ENCODE results near the genes VCX and TBL1X.

DNA sequence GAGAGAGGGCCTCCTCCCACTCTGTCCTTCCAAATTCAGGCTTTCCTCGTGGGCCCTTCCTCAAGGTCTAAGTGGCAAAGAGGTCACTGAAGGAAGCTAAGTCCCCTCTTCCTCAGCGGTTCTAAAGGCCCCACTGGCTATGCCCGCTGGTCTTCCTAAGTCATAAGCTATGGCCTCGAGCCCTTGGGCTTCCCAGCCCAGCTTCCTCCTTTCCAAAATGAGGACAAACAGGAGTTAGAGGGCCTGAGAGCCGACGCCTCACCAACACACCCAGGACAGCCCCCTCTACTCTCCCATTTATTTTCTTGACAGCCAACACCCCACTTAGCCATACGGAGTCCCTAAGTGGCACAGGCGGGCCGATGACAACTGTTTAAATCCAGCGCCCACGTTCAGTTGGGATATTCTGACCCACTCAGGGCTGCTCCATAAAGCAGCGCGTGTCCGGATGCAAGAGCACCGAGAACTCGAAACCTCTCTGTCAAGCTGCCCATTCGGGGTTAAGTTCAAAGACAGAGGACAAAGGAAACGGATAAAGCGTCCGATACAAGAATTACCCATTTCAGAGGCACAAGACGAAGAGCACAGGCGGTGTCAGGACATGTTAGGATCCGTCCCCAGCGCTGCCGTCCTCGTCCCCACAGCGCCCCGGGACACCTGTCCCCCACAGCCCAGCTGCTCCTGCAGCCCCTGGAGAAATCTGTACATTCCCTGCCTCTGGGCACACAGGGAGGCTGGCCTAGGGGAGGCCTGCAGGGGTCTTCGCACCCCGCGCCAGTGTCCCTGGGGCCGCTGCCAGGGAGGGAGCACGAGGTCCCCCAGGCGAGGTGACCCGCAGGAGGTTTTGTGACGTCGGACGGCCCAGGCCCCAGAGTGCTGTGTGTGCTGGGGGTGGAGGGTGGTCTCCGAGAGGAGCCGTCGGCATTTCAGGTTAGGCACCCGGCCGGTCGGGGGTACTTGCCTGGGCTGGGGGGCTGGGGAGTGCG is 1.2 kb downstream of the PRKX start:
- PRO-cap, 3 experiments: peak in 2 of 3 experiments; most common plus-strand start position 565 of the sequence (in 2)
- RAMPAGE, long total RNA: no peak
- RRBS, 2 experiments: 0 to 2% methylated on average over 3 of the region's 45 CpGs

GRCh38 chrX:3821978-3822861 is 108.8 kb upstream of the PRKX start:
- PRO-cap, 3 experiments: no peak in any of the 3 experiments
- RAMPAGE, long total RNA: no peak
- RRBS, 2 experiments: no CpG with 5 or more reads among the region's 14 CpGs

DNA sequence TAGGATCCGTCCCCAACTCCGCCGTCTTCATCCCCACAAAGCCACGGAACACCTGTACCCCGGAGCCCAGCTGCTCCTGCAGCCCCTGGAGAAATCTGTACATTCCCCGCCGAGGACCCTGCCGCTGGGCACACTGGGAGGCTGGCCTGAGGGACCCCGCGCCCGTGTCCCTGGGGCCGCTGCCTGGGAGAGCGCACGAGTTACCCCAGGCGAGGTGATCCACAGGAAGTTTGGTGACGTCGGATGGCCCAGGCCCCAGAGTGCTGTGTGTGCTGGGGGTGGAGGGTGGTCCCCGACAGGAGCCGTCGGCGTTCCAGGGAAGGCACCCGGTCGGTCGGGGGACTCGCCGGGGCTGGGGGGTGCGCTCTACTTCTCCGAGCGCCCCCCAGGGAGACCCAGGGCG is 129.3 kb upstream of the PRKX start:
- PRO-cap, 3 experiments: no peak in any of the 3 experiments
- RAMPAGE, long total RNA: no peak
- RRBS, 2 experiments: no CpG with 5 or more reads among the region's 30 CpGs

GRCh38 chrX:5725845-5726554 is 502.7 kb downstream of the NLGN4X start:
- PRO-cap, 3 experiments: no peak in any of the 3 experiments
- RAMPAGE, long total RNA: no peak
- RRBS, 2 experiments: no CpG with 5 or more reads among the region's 8 CpGs

DNA sequence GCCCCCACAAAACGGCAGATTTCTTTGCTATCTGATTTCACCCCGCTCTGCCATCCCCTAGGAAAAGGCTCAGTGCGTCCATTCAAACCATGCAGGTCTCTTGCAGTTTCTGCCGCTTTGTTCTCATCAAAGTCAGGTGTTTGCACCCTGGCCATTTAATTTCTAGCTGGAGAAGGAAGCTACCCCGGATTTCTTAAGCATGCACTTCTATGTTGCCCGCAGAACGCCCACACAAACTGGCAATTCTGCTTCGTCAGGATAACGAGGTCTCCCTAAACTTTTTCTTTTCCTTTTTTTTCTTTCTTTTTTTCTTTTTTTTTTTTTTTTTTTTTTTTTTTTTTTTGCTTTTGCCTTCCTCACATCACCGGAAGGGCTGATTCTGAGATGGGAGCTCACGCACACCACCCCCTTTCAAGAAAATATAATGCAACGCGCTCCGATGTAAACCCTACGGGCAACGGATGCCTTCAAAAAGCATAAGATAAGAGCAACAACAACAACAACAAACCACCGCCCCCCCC is 3.2 kb downstream of the NLGN4X start:
- PRO-cap, 3 experiments: no peak in any of the 3 experiments
- RAMPAGE, long total RNA: no peak
- RRBS, 2 experiments: no CpG with 5 or more reads among the region's 17 CpGs

GRCh38 chrX:6389013-6389216 is 146.0 kb downstream of the VCX3A start:
- PRO-cap, 3 experiments: no peak in any of the 3 experiments
- RAMPAGE, long total RNA: no peak
- RRBS, 2 experiments: no CpG with 5 or more reads among the region's 2 CpGs

- PRO-cap, 3 experiments: no peak in any of the 3 experiments
- RAMPAGE, long total RNA: no peak
- RRBS, 2 experiments: no CpG with 5 or more reads among the region's 14 CpGs
Measured at GRCh38 chrX:6689771-6690264, 154.9 kb upstream of the VCX3A start.

GRCh38 chrX:7083976-7084605 is 63.4 kb upstream of the STS start:
- PRO-cap, 3 experiments: no peak in any of the 3 experiments
- RAMPAGE, long total RNA: no peak
- RRBS, 2 experiments: no CpG with 5 or more reads among the region's 6 CpGs

- PRO-cap, 3 experiments: no peak in any of the 3 experiments
- RAMPAGE, long total RNA: no peak
- RRBS, 2 experiments: no CpG with 5 or more reads among the region's 9 CpGs
Measured at GRCh38 chrX:7259311-7259714, 111.4 kb upstream of the PUDP start.

DNA sequence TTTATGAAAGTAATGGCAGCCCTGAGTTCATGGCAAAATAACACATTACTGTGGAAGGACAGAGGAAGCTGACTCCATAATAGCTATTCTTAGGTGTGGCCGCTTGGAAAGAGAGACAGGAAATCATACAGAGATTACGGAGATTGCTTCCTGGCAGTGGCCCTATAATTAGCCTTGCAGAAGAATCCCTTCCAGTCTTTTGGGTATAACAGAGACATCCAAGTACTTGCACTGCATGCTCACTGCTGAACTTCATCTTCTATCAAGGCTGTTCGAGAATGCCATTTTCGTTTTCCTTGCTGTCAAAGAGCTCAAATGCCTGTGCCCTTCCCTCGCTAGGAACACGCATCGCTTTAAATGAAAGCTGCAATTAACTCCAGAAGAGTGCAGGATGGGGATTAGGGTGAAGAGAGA is 133.0 kb upstream of the VCX start:
- PRO-cap, 3 experiments: no peak in any of the 3 experiments
- RAMPAGE, long total RNA: no peak
- RRBS, 2 experiments: no CpG with 5 or more reads among the region's 7 CpGs

DNA sequence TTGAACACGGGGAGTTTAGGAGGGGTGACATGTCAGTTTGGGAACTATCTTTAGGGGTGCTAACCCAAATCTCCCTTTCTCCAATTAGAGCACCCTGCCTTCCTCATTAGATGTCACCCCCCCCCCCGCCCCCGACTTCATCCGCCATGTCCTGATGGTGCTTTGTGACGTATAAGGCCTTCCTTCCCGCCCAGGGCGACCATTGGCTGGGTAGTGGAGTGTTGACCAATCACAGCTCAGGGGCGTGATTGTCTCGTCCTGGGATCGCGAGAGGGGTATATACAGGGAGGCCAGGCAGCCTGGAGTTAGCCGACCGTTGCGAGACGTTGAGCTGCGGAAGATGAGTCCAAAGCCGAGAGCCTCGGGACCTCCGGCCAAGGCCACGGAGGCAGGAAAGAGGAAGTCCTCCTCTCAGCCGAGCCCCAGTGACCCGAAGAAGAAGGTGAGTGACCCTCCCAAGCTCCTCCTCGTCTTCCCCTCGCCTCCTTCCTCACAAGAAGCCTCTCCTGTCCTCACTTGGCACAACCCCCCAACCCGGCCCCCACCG is at the start of gene VCX:
VCX (plus strand) TSS at position 308 of the 547 bp plus-strand sequence.
- PRO-cap, 3 experiments: no peak in any of the 3 experiments
- RAMPAGE, long total RNA: no peak
- RRBS, 2 experiments: no CpG with 5 or more reads among the region's 26 CpGs

DNA sequence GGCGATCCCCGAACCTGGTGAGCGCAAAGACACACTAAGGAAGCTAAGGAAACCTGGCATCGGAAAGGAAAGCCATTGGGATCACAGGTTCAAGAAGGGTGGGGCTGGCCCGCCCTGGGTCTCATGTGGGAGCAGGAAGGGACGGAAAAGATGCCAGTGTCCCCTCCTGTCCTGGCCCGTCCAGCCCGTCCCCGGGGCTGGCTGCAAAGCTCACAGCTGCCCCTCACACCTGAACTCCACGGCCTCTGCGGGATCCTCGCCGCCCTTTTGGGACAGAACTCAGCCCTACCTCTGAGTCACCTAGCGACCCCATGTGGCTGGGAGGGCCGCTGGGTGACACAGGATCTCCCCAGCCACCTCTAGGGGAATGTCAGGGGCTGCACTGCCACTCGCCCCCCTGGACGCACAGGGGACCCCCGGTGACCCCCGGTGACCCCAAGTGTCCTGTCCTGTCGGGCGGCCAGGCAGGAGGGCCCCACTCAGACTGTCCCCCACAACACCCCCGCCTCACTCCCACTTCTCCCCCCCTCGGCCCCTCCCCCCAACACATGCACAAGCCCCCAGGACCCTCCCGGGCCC is 776 bp downstream of the FAM9B start:
- PRO-cap, 3 experiments: no peak in any of the 3 experiments
- RAMPAGE, long total RNA: no peak
- RRBS, 2 experiments: no CpG with 5 or more reads among the region's 24 CpGs

DNA sequence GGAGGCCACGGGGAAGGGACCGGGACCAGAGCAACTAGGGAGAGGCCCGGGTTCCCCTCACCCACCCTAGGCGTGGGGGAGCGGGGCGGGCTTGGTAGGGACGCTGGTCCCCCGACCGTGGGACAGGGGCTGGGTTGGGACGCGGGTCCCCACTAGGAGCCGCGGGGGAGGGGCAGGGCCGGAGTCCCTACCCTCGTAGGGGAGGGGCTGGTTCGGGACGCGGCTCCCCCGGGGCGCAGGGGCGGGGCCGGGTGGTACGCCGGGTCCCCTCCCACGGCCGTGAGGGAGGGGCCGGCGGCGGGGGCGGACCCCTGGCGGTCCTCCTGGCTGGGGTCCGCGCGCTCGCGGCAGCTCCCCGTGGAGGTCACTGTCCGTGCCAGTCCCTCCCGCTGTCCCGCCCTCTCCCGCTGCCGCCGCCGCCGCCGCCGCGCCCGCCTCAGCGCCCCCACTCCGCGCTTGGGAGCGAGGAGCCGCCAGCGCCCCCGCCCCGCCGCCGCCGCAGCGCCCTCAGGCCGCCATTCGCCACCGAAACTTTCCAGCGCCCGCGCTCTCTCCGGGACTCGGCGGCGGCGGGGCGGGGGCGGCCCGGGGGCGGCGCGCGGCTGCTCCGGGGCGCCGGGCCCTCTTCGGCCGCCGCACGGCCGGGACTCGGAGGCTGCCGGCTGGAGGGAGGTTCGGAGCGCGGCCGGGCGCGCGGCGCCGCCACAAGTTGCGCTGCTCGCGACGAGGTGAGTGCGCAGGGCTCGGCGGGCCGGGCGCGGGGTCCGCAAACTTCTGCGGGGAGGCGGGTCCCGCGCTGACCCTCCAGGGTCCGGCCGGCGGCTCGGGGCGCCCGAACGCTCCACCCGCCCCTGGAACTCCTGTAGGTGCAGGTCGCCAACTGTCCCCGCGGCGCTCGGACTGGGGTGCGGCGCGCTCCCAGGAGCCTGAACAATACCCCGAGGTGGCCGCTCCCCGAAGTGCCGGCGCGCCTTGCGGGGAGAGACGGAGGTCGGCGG is at the start of gene TBL1X:
TBL1X (plus strand) TSS at position 339 of the 998 bp plus-strand sequence.
- PRO-cap, 3 experiments: peak in 3 of 3 experiments; most common plus-strand start position 350 of the sequence (in 2); most common minus-strand start position 124 of the sequence (in 1)
- RAMPAGE, long total RNA: no peak
- RRBS, 2 experiments: 3 to 4% methylated on average over 35 to 38 of the region's 139 CpGs

GRCh38 chrX:9465718-9466809 is 1.2 kb downstream of the TBL1X start:
- PRO-cap, 3 experiments: peak in 2 of 3 experiments; most common minus-strand start chrX:9466277 (in 2)
- RAMPAGE, long total RNA: no peak
- RRBS, 2 experiments: 3 to 5% methylated on average over 39 to 43 of the region's 74 CpGs

DNA sequence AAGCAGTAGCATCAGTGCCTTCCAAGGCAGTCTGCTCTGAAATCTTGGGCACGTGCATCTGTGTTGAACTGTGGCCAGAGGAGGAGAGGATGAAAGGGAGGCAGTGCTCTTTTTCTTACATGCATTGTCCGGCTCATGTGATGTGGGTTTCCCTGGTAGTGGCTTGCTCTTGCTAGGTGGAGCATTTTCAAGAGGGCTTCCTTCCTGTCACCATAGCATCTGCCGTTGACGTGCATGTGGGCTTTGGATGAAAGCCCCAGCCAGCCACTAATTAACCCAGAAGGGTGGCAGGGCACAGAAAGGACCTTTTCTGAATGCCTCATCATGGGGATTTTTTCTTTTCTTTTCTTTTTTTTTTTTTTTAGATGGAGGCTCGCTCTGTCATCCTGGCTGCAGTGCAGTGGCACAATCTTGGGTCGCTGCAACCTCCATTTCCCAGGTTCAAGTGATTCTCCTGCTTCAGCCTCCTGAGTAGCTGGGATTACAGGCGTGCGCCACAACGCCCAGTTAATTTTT is 121.3 kb downstream of the GPR143 start:
- PRO-cap, 3 experiments: no peak in any of the 3 experiments
- RAMPAGE, long total RNA: no peak
- RRBS, 2 experiments: no CpG with 5 or more reads among the region's 9 CpGs

- PRO-cap, 3 experiments: no peak in any of the 3 experiments
- RAMPAGE, long total RNA: no peak
- RRBS, 2 experiments: no CpG with 5 or more reads among the region's 7 CpGs
Measured at GRCh38 chrX:9646713-9647152, 118.9 kb downstream of the GPR143 start.

- PRO-cap, 3 experiments: no peak in any of the 3 experiments
- RAMPAGE, long total RNA: no peak
- RRBS, 2 experiments: no CpG with 5 or more reads among the region's 5 CpGs
Measured at GRCh38 chrX:10041235-10041675, 74.1 kb downstream of the CLDN34 start.

DNA sequence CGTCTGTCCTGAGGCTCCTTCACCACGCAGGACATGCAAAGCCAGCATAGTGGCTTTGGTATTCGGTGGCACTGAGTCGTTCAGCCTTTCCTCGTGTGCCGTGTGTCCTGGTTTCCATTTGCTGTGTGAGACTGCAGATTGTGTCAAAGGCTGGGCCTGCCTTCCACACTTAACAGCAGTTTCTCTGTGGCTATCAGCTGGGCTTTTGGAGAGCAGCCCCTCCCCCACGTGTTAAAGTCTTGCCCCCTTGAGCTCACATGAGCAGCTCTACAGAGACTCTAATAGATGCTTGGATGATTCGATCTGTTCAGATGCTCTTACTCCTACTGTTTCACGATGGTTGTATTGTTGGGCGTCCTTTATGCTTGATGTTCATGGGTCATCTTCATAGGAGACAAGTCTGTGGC is 46.3 kb upstream of the CLCN4 start:
- PRO-cap, 3 experiments: no peak in any of the 3 experiments
- RAMPAGE, long total RNA: no peak
- RRBS, 2 experiments: no CpG with 5 or more reads among the region's 10 CpGs

DNA sequence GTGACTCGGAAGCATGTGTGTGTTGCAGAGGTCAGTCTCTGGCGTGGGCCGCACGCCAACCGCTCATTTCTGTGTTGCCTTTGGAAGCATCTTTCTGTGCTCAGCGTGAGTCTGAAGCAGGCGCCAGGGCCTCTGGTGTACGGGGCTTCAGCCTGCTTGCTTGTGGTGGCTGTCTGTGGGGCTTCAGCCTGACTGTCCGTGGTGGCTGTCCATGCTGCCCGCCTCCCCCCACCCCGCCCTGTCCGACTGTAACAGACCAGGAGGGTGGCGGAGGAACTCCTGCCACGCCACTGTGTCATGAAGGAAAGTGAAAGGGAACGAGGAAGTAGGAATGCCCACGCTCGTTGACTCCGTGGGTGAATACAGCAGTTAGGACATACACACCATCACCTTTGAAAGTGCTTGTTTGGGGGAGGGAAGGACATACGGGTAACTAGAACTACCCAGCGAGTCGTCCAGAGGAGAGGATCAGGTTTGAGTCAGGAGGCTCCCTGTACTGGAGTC is 14.6 kb upstream of the CLCN4 start:
- PRO-cap, 3 experiments: no peak in any of the 3 experiments
- RAMPAGE, long total RNA: no peak
- RRBS, 2 experiments: no CpG with 5 or more reads among the region's 21 CpGs

DNA sequence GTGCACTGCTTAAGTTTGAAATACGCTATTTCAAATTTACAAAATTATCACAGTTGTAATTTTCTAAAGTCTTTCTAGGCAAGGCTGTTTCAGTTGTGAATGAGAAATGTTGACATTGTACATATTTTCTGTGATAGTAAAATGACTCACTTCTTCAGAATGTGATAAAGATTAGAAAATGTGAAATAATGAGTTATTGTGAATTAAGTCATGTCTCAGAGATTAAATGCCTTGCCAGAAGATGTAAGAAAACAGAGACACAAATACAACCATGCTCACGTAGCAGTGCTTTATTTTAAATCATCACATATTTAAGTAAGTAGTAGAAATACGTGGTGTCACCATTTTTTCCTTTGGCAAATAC is 763 bp downstream of the CLCN4 start:
- PRO-cap, 3 experiments: no peak in any of the 3 experiments
- RAMPAGE, long total RNA: no peak
- RRBS, 2 experiments: no CpG with 5 or more reads among the region's 3 CpGs

Data from skeletal muscle tissue (tissue), 7 donors.